ENCODE measurements around a stretch of chr22.

- PRO-cap, 3 experiments = no peak in any of the 3 experiments
- RRBS = no CpG with 5 or more reads among the region's 6 CpGs
Measured at GRCh38 chr22:44311771-44312185, 973 bp downstream of the SHISAL1 start.

DNA sequence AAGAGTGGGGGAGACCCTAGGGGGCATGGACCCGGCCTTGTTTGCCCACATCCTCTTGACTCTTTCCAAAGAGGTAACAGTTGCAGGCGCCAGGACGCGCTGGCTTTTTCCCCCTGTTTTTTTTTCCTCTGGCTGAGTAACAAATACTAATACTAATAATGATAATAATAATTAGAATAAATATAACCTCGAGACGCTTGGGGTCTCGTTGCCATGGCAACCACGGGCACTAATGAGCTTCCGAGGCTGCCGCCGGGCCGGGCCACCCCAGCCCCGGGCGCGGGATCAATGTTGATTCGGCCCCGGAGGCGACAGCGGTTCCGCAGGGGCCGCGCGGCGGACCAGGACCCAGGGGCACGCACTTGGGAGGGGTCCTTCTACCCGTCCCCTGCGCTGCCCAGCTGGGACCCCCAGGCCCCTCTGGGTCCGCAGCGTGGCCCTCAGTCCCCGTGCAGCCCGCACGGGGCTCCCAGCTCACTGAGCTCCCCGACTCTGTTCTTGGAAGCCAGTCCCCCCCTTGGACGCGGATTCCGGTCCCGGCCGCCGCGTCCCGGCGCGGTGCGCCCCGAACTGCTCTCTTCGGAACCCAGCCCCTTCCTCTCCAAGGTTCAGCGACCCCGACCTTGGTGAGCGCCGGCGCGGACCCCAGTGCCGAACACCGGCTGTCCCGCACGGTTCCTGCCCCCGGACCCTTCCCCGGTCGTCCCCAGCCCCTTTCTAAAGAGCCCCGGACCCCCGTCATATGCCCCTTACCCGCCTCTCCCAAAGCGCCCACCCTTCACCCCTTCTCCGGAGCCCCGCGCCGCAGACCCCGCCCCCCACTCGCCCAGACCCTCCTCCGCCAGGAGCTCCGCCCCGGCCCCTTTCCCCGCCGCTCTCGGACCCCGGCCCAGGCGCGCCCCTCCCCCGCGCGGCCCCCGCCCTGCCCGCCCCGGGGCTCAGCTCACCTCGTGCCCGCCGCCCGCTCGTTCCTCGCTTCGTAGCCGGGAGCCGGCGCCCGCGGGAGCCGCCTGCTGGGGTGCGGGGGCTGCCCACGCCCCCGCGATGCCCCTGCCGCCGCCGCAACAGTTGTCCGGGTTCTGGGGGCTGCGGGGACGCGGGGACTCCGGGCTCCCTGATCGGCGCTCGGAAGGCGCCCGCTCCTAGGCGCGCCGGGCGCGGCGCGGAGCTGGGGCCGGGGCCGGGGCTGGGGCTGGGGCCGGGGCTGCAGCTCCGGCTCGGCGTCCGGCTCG is 18.2 kb upstream of the SHISAL1 start:
- PRO-cap, 3 experiments = no peak in any of the 3 experiments
- RRBS = 3% methylated on average over 61 of the region's 129 CpGs

GRCh38 chr22:44331780-44332710 is 19.3 kb upstream of the SHISAL1 start:
- PRO-cap, 3 experiments = no peak in any of the 3 experiments
- RRBS = 3% methylated on average over 32 of the region's 77 CpGs

GRCh38 chr22:44736254-44736616 is 16.1 kb upstream of the ARHGAP8 start:
- PRO-cap, 3 experiments = no peak in any of the 3 experiments
- RRBS = no CpG with 5 or more reads among the region's 6 CpGs

DNA sequence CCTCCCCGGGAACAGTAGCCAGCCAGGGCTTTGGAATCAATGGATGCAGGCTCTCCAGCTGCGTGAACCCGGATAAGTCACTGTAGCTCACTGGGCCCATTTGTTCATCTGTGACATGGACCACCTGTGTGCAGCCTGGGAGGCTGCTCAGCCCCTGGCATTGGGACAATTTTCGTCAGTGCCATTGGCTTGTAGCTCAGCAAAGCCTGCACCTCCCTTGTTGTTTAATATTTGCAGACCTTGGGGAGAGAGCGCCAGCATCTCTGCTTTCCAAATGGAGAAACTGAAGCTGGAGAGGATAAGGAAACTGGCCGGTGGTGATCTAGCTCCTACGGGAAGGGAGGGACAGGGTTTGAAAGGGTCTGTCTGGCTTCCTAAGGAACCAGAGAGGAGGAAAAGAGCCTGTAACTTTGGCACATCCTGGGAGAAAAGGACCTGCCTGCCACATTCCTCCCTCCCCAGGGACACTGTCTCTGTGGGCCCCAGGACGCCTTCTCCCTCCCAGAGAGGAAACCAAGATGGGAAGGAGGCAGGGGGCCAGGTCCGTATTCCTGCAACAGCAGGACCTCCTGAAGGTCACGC is 86.4 kb downstream of the ARHGAP8 start:
- PRO-cap, 3 experiments = no peak in any of the 3 experiments
- RRBS = 81% methylated on average over 3 of the region's 10 CpGs

- PRO-cap, 3 experiments = no peak in any of the 3 experiments
- RRBS = no CpG with 5 or more reads among the region's 26 CpGs
Measured at GRCh38 chr22:44931065-44931616, 78.7 kb downstream of the PHF21B start.

- PRO-cap, 3 experiments = no peak in any of the 3 experiments
- RRBS = no CpG with 5 or more reads among the region's 8 CpGs
Measured at GRCh38 chr22:44987502-44987998, 22.3 kb downstream of the PHF21B start.

- PRO-cap, 3 experiments = no peak in any of the 3 experiments
- RRBS = 2% methylated on average over 8 of the region's 38 CpGs
Measured at GRCh38 chr22:45008219-45008649, 1.6 kb downstream of the PHF21B start.

DNA sequence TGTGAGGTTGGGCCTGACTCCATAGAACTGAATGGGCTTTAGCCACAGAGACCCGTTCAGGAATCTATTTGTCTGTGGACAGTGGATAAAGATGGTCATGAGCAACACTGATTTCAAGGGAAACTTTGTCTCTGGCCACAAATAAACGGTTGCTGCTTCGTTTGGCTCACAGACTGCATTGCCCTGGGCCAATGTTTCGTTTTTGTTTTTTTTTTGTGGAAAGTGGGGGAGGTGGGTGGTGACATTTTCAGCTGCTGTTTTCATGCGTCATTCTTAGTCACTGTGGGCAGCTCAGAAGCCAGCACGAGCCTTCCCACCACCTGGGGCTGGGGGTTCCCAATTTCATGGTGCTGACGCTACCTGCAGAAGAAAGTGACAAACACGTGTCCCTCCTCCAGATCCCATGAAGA is 54.7 kb upstream of the PHF21B start:
- PRO-cap, 3 experiments = no peak in any of the 3 experiments
- RRBS = no CpG with 5 or more reads among the region's 8 CpGs

DNA sequence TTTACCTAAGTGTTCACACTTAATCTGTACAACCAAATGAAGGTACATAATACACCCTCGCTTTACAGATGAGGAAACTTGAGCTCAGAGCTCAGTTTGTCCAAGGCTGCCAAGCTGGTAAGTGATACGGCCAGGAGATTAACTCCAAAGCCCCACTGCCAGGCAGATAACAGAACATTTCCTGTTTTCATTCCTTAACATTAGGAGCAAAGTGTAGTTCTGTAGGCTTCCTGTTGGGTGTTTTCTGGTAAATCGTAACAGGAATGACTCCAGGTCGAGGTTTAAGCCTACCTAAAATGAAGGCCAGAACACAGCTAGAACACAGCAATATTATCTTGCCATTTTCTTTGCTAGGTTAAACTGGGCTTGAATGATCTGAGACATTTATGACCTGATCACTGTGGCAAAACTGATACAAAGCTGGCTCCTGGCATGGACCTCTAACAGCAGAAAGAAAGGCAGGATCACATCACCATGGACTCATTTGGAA is 4.0 kb upstream of the NUP50 start:
- PRO-cap, 3 experiments = no peak in any of the 3 experiments
- RRBS = no CpG with 5 or more reads among the region's 4 CpGs

GRCh38 chr22:45285535-45286173 is 905 bp downstream of the UPK3A start:
- PRO-cap, 3 experiments = no peak in any of the 3 experiments
- RRBS = no CpG with 5 or more reads among the region's 12 CpGs

DNA sequence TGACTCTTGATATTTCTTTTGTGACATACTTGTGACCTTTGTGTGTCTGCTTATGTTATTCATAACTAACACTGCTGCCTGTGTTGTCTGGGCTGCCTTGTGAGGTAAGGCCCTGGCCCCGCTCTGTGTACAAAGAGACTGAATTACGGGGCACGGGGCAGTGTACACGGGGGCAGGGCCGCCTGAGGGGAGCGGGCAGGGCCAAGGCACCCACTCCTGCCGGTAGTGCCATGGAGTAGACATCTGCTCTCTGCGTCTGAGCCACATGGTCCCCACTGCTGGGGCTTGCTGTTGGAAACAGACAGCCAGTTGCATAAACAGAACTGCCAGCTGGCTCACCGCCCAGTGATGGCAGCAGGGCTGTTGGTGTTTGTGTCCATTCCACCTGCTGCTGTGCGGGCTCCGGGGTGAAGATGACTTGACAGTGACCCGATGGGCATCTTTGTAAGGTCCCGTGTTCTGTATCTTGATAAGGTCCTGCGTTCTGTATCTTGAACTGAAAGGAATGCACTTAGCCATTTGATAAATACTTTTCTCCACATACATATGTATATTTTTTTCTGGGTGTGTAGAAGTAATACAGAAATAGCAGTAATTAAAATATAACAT is 19.9 kb downstream of the FAM118A start:
- PRO-cap, 3 experiments = no peak in any of the 3 experiments
- RRBS = no CpG with 5 or more reads among the region's 14 CpGs

DNA sequence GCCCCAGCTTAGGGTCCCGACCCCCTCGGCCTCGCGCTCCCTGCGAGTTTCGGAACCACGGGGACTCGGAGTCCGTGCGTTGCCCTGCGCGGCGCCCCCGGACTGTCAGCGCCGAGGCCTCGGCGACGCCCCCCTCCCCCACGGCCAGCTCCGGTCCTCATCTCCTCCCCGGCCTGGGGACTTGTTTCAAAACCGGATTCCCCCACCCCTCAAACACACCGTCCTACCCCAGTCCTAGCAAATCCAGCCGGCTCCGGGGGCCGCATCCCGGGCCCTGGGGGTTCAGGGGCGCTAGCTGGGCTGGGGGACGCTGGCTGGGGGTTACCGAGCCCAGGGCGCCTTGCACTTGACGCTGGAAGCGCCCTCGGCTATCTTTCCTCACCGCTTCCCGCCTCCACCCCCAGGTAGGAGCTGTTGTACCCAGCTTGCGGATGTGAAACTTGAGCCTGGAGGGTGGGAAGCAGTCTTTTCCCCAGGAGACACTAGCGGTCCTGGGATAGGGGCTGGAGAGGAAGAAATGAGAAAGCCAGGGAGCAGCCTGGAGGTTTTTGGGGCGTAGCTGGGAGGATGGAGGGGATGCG is 494 bp downstream of the FBLN1 start:
- PRO-cap, 3 experiments = no peak in any of the 3 experiments
- RRBS = 2% methylated on average over 17 of the region's 41 CpGs

DNA sequence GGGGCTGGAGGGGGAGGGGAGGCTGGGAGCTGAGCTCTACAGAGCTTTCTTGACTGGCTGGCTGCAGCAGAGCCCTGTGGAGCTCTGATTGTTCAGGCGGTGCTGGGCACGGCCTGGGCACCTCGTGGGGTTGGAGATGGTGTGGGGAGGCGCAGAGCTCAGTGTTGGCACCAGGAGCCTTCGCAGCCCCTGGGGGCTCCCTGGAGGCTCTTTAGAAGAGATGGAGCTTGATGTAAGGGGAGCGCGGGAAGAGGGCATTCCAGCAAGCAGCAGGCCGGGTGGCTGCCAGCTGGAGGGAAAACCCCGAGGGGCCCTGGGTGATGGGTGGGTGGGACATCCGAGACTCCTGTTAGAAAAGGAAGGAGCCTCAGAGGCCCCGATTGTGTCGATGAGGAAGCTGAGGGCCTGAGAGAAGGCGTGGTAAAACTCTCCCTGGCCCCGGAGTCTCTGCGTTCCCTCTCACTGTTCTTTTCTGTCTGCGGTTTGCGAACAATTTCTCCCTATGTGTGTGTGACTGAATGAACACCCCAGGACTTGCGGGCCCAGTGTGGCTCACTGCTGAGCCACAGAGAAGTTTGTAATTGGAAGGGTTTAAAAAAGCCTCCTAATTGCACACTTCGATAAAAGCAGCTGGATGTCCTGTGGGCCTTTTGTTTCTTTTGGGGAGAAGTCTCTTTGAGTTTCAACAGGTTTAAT is 1.7 kb downstream of the FBLN1 start:
- PRO-cap, 3 experiments = no peak in any of the 3 experiments
- RRBS = no CpG with 5 or more reads among the region's 19 CpGs

- PRO-cap, 3 experiments = no peak in any of the 3 experiments
- RRBS = no CpG with 5 or more reads among the region's 22 CpGs
Measured at GRCh38 chr22:45533593-45534096, 31.0 kb downstream of the FBLN1 start.

DNA sequence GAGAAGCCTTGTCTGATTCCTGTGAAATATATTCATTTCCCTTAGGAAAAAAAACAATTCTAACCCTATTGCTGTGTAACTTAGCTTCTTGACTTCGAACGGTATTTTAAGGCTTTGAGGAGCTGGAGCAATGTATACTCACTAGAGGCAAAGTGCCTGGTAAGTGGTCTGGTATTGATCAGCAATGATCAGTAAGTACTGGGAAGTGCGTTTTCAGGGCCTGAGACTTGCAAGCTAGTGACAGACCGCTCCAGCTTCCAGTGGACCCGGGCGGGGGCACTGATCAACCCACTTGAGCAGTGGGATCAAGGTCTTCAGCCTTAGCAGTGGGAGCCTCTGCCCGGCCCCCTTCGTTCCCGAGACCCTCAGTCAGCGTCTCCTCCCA is 656 bp upstream of the ATXN10 start:
- PRO-cap, 3 experiments = no peak in any of the 3 experiments
- RRBS = 16% methylated on average over 3 of the region's 10 CpGs

- PRO-cap, 3 experiments = no peak in any of the 3 experiments
- RRBS = 10% methylated on average over 6 of the region's 23 CpGs
Measured at GRCh38 chr22:45996502-45997238, 19.7 kb upstream of the WNT7B start.

DNA sequence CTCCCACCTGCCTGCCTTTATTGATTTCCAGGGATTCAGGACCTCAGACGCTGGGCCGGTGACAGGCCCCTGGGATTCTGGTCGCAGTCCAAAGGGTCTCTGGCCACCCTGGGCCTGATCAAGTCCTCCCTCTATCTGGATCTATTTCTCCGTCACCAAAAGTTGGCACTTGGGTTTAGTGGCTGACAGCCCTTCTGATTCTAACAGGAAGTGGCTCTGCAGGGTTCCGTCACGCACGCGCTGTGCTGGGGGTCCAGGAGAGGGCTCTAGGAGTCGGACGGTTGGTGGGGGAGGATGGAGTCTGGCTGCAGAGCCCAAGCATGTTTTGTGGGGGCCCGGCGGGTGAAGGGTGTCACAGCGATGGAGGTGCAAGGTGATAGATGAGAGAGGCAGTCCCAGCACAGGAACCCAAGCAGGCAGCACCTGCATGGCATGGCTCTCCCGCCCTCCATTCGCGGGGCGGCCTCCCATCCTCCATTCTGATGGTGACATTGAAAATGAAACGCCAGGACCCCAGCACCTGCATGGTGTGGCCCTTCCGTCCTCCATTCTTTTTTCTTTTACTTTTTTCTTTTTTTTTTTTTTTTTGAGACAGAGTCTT is 27.6 kb upstream of the WNT7B start:
- PRO-cap, 3 experiments = no peak in any of the 3 experiments
- RRBS = no CpG with 5 or more reads among the region's 19 CpGs

DNA sequence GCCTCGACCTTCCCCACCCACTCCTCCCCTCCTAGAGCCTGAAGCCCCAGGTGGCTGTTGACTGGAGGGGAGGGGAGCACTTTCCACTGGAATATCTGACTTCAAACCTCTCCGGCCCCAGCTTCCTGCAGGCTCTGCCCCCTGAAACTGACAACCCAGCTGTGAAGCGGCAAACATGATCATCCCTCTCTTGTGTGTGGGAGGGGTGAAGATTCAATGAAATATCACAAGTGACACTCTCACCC is 29.1 kb upstream of the WNT7B start:
- PRO-cap, 3 experiments = no peak in any of the 3 experiments
- RRBS = no CpG with 5 or more reads among the region's 3 CpGs

GRCh38 chr22:46044454-46045515 is 67.8 kb upstream of the WNT7B start:
- PRO-cap, 3 experiments = peak in 3 of 3 experiments; most common plus-strand start chr22:46044644 (in 3); most common minus-strand start chr22:46044761 (in 2)
- RRBS = 1% methylated on average over 33 of the region's 98 CpGs